SK-N-DZ (cell line): ENCODE data around the genes UBL4B, LAMTOR5 and KCNA3.

GRCh38 chr1:109883252-109883931, 27.3 kb upstream of the CSF1 start:
RAMPAGE:
- cytosol, long total RNA: no peak
- nucleus, long total RNA: no peak

DNA sequence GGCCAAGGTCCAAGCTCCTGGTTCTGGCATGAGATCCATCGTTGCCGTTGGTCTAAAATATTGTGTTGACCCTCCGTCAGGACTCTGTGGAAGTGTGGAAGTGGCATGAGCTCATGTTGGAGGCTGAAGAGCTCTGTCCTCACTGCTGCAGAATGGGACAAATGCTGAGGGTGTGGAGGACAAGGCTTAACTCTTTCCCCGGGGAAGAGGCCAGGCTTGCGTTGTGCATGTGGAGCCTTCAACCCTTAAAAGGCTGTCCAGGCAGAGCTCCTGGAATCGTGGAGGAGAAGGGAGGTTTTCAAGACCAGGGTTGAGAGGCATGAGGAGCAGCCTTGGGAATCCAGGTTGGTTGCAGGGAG, 6.9 kb upstream of the AHCYL1 start:
RAMPAGE:
- cytosol, long total RNA: no peak
- nucleus, long total RNA: no peak

DNA sequence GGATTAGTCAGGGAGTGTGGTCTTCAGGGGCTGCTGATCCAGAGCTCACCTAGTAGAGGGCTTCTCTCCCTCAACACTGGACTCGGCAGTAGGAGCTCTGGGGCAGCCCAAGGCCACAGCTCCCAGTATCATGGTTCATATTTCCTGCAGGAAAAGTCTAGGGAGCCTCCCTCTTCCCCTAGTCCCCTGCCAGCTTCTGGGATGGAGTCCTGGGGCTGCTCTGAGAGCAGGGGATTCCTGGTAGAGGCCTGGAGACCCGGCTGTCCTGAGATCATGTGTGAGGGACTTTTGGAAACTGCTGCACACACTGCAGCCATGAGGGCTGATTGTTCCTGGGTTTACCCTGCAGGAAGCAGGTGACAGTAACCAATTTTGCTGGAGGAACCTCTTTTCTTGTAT, 16.2 kb downstream of the STRIP1 start:
RAMPAGE:
- cytosol, long total RNA: no peak
- nucleus, long total RNA: no peak

GRCh38 chr1:110112292-110112623, at the start of gene UBL4B:
TSS of gene UBL4B (plus strand) at chr1:110112443.
RAMPAGE:
- cytosol, long total RNA: no peak
- nucleus, long total RNA: no peak

DNA sequence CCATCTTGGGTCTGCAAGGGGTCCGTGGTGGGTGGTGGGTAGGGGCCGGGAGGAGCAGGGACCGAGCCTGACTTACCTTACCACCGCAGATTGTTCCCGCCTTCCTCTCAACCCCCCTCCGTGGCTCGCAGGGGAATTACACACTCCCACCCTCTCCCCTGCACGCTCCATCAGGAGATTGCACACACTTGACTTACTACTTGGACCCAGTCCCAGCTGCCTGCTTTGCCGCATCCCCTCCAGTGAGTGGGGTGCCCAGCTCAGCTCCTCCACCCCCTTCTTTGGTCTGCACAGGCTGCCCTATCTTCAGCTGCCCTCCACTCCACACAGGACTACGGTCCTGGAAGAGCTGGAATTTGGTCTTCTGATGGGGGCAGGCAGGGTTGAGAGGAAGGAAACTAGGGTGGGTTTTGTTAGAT, 2.1 kb downstream of the KCNC4 start:
RAMPAGE:
- cytosol, long total RNA: no peak
- nucleus, long total RNA: no peak

DNA sequence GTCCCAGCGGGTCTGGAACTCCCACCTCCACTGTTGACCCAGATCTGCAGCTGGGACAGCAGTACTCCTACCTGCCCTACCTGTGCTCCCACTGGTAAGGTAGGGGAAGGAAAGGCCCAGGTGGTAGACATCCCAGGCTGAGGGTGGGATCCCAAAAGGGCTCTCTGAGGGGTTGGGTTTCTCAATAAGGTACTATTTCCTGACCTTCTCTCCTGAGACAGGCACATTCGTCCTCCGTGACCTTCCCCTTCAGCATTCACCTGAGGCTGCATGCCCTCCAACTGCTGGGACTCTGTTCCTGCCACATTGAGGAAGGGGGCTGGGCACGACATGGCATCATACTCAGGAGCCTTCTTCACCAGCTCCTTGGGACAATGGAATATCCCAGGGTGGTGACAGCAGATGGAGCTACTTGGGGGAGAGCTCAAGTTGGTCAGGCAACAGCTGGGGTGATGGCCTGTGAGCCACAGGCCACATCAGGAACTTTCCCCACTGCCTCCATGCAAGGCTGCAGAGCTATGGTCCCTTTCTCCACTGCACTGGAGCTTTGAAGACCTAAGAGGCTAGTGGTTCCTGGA, 22.0 kb downstream of the KCNC4 start:
RAMPAGE:
- cytosol, long total RNA: no peak
- nucleus, long total RNA: no peak

RAMPAGE:
- cytosol, long total RNA: no peak
- nucleus, long total RNA: no peak
Observed at GRCh38 chr1:110341855-110342831, 3.0 kb downstream of the RBM15 start.

RAMPAGE:
- cytosol, long total RNA: no peak
- nucleus, long total RNA: no peak
Observed at GRCh38 chr1:110361931-110362436, 22.8 kb downstream of the RBM15 start.

RAMPAGE:
- cytosol, long total RNA: start-site peak on the minus strand at chr1:110407570-110407694, 3,169 and 3,785 reads in 2 replicates
- nucleus, long total RNA: start-site peak on the minus strand at chr1:110407634-110407699, 790 and 68 reads in 2 replicates; start-site peak on the plus strand at chr1:110407784-110407855, 110 and 69 reads in 2 replicates
Observed at GRCh38 chr1:110407118-110408443, at the start of gene LAMTOR5. TSS of gene LAMTOR5 (minus strand) at chr1:110407694.

DNA sequence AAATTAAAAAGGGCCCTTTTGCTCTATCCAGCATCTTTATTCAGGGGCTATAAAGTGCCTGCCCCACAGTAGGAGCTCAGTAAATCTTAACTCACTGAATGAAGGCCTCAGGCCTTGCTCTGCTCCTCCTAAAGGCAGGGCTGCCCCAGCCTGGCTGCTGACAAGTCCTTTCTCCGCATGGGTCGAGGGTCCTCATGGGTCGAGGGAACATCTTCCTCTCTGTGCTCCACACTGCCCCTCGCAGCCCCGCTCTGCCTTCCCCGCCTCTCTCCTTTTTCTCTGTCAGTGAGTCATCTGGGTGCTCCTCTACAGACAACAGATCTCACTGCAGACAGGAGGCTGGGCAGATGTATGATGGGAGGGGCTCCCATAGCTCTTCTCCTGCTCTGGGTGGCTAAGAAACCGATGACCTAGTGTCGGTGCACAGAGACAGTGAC, 5.6 kb downstream of the KCNA10 start:
RAMPAGE:
- cytosol, long total RNA: no peak
- nucleus, long total RNA: no peak

DNA sequence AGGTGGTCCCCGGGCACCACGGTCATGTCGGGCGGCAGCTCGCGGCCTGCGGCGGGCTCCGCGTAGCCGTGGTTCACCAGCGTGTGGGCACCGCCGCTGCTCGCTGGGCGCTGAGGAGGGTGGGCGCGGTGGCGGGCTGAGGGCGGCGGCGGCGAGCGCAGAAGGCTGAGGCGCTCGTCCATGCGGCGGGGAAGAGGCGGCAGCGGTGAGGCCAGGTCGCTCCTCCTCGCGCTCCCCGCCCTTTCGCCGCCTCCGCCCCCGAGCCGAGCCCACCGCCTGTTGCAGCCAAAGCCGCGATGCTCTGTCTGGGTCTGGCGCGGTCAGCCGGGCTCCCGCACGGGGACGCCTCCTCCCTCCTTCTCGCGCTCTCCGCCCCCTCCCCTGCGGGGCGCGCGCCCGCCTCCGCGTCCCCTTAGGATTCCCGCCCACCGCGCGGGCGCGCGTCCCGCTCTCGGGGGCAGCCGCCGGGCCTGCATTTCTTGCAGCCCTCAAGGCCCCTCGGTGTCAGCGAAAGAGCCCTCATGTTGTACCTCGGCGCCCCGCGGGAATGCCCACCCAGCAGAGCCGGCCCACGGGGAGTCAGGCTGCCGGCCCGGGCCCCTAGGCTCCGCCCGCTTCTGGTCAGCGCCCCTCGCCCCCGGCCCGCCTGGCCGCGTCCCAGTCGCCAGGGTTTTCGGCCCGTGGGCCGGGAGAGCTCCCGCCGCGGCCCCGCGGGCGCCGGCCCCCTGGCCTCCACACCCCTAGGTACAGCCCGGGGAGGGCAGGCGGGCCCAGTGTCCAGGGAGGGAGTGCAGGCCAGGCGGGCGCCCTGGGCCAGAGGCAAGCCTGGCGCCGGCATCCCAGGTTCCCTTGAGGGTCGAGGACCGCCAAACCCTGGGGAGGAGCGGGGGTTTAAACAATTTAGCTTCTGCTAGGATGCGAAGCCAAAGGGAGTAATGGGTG, at the start of gene KCNA3:
Gene KCNA3 (minus strand): TSS at position 313 of the 942 bp plus-strand sequence.
RAMPAGE:
- cytosol, long total RNA: no peak
- nucleus, long total RNA: no peak

GRCh38 chr1:110896054-110896430, 23.1 kb downstream of the CD53 start:
RAMPAGE:
- cytosol, long total RNA: no peak
- nucleus, long total RNA: no peak

RAMPAGE:
- cytosol, long total RNA: no peak
- nucleus, long total RNA: no peak
Observed at GRCh38 chr1:111186615-111187030, 13.8 kb downstream of the DENND2D start.

DNA sequence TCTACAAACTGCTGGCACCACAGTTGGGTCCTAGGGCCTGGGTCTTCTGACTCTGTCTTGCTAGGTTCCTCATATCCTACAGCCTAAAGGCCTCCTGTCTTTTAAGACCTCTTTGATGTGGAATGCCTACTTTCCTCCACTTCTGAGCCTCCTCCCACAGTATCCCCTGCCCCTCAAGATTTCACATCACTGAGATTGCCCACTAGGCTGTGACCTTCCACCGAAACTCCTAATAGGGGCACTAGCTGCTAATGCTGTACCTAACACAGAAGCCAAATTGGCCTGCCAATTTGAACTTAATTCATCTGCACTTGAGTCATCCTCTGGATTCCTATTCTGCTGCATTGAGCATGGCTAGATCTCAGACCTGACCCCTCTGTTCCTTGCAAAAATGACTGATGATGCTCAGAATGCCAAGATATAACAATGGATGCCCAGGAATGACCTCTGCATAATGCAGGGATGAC, 2.2 kb upstream of the OVGP1 start:
RAMPAGE:
- cytosol, long total RNA: no peak
- nucleus, long total RNA: no peak

RAMPAGE:
- cytosol, long total RNA: no peak
- nucleus, long total RNA: no peak
Observed at GRCh38 chr1:111535643-111536394, 32.4 kb upstream of the ADORA3 start.

DNA sequence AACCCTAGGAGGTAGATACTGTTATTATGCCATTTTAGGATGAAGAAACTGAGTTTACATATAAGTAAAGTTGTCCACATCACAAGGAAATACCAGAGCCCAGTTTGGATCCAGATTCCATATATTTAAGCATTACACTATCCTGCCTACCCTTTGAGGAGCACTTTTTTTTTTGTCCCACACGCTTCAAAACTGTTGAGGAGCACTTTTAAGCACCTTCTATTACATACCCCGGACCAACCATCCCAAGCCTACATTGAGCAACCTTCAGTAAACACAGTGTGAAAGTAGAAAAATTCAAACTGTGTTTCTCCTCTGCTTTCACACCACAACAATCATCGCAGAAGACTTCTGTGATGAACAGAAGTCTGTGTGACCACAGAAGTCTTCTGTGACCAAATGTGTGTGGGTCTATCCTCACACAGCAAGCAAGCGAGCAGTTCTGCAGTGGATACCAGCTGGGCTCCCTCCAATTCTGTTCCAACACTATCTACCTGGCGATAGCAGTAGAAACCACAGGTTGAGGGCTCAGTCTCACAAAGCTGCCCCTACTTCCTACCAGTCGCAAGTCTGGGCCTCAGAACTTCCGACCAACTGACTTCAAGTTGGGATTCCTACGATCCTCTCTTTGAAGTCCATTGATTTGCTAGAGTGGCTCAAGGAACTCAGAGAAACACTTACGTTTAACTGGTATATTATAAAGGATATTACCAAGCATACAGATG, 21.1 kb upstream of the RAP1A start:
RAMPAGE:
- cytosol, long total RNA: no peak
- nucleus, long total RNA: no peak

GRCh38 chr1:111603823-111604436, 15.7 kb upstream of the RAP1A start:
RAMPAGE:
- cytosol, long total RNA: no peak
- nucleus, long total RNA: no peak

DNA sequence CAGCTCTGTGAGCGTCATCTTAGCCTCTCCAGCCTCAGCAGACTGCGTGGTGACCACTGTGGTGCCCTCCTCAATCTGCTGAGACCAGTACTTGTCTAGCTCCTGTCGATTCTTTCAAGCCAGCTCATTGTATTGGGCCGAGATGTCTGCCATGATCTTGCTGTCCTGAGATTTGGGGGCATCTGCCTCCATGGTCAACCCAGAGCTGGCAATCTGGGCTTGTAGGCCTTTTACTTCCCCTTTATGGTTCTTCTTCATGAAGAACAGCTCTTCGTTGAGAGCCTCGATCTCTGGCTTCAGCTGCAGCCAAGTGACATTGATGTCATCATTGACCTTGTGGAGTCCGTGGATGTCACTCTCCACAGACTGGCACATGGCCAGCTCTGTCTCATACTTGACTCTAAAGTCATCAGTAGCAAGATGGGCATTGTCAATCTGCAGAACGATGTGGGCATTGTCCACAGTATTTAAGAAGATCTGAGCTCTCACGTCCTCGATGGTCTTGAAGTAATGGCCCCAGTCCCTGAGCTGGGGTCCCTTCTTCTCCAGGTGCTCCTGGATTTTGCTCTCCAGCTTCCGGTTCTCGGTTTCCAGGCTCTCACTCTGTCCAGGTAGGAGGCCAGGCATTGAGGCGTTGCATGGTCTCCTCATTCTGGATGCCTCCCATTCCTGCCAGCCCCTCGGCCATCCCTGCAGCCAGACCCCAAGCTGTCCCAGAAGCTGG, 29.3 kb downstream of the RAP1A start:
RAMPAGE:
- cytosol, long total RNA: no peak
- nucleus, long total RNA: no peak

DNA sequence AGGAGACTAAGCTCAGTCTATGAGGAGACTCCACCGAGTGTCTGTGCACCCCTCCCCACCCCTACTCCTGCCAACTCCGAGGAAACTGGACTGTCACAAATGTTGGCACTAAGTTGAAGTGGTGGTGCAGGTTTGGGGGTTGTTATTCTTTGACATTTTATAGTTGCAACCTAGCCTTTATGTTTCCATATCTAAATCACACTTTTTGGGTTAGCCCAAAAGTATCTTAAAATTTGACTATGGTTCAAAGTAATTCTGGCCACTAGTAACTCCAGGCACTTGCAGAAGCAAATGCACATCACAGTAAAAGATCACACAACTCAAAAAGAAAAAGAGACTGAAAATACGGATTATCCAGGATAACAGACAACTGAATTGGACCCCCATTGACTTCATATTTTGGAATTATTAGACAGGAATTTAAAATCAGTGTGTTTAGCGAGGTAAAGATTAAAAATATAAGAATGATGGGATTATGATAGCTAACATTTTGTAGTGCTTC, 48.4 kb downstream of the RAP1A start:
RAMPAGE:
- cytosol, long total RNA: no peak
- nucleus, long total RNA: no peak

DNA sequence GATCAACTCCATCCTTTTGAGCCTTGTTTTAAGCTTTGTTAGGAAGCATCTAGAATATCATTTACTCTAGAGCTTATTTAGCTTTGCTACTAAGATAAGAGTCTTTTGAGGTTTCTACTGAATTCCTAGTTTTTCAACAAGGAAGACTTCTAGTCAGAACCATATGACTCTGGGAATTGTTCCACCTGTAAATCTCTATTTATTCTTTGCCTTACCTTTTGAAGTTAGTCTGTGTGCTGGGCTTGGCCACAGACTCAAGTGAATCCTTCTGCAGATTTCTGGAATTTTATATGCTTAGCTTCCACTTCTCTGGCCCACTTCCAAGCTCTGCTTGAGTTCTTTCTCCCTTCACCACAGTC, 49.1 kb downstream of the INKA2 start:
RAMPAGE:
- cytosol, long total RNA: no peak
- nucleus, long total RNA: no peak